Pericardium fibroblast (primary cell): Measurements from ENCODE around the genes SERF1B and MRPS27.

DNA sequence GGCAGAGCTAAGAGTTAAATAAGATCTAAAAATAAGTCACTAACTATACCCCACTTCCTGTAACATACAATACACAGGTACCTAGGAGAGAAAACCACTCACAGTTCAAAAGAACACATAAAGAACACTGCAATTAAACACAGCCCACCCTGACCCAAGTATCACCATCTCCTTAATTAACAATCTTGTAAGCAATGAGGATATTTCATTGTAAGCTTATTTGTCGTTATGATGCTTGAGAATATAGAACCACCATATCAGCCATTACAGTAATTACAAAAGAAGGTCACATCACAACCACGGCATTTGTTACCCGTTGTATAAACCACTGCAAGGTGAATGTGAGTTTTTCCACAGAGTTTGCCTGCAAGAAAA, 382.1 kb upstream of the SLC30A5 start:
- RAMPAGE, long total RNA, result no peak

GRCh38 chr5:68759420-68760046, 334.3 kb upstream of the SLC30A5 start:
- RAMPAGE, long total RNA, result no peak

DNA sequence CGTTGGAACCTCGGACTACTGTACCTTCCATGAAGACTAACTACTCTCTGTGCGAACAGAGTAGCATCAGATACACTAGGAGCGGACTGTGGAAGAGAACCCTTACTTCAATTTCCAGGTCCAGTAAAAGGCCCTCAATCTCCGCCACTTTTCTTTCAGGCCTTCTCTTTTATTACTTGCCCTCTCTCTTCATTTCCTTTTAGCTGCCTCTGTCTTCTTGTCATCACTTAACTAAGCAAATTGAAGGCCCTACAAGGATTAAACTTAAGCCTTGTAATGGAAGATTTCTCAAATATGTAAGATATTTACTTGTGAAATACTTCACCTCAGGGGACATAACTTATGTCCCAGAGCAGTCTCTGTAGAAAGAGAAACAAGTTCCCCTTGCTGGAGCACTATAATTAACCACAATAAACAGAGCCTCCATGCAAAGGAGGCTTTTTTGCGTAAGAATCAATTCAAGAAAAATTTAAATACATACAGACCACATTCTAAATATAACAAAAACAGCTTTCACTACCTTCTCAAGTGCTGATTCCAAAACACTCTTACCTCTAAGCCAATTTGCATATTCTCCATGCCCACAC, 30.8 kb upstream of the CCNB1 start:
- RAMPAGE, long total RNA, result no peak

GRCh38 chr5:69419933-69420636, 5.2 kb downstream of the MARVELD2 start:
- RAMPAGE, long total RNA, result no peak

DNA sequence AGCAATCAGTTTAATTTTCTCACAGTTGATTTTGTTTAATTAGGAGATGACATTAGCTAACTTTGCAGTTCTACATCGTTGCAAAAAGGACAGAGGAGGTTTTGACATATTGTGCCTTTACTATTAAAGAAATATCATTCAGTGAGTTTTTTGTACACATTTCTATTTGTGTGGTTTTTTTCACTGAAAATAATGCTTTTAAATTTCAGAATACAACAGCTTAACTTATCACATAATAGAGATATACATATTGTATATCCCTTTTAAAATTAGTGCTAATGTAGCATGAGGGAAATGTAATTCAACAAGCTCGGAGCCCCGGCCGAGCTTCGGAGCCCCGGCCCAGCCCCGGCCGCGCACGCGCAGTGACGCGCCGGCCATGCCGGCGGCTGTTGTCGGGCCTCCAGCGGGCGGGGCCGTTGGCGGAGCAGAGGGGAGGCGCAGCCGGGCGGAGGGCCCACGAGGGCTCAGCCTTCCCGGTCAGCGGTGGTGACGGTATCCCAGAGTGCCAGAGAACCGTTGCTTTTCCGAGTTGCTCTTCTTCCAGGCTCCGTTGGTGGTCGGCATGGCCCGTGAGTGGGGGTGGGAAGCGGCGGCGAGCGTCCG, at the start of gene SERF1B:
Gene SERF1B (plus strand): TSS at position 365 of the 606 bp plus-strand sequence.
- RAMPAGE, long total RNA, result no peak

DNA sequence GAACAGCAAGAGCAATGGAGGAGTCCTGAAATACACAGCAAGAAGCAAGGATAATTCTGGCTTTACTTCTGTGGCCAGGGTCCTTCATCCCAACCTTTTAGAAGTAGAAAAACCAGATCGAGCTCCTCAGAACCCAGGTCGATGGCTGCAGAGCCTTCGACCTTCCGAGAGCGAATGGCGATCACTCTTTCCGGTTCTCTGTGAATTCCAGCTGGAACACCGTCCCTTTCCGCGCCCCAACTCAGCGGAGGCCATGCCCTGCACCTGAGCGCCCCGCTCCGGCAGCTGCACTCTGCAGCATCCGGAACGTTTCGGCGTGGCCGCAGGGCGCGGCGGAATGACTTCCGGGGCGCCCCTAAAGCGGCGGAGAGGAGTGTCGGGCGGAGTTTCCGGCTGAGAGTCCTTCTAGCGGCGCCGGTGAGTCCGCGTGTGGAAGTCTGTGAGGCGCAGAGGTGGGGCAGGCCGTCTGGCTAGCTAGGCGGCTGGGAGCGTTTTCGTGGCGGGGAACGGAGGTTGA, 365.6 kb downstream of the SMN2 start:
- RAMPAGE, long total RNA, result no peak

GRCh38 chr5:71510277-71511328, 55.2 kb downstream of the BDP1 start:
- RAMPAGE, long total RNA, result no peak

GRCh38 chr5:71744014-71744466, 25.0 kb downstream of the CARTPT start:
- RAMPAGE, long total RNA, result no peak

- RAMPAGE, long total RNA, result no peak
Observed at GRCh38 chr5:71748321-71748887, 29.3 kb downstream of the CARTPT start.

DNA sequence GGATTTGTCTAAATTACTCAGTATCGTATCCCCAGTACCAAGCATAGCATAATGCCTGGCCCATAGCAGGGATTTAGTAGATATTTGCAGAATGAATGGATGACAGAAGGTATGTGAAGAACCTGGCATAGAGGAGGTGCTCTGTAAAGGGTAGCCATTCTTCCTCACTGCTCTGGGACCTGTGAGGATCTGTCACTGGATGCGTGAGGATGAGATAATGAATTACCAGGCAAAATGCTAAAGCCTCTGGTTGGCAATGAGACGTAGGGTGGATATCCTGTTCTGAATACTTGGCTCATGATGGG, 172.6 kb downstream of the CARTPT start:
- RAMPAGE, long total RNA, result no peak

- RAMPAGE, long total RNA, result no peak
Observed at GRCh38 chr5:72107896-72108491, 719 bp downstream of the MAP1B start.

DNA sequence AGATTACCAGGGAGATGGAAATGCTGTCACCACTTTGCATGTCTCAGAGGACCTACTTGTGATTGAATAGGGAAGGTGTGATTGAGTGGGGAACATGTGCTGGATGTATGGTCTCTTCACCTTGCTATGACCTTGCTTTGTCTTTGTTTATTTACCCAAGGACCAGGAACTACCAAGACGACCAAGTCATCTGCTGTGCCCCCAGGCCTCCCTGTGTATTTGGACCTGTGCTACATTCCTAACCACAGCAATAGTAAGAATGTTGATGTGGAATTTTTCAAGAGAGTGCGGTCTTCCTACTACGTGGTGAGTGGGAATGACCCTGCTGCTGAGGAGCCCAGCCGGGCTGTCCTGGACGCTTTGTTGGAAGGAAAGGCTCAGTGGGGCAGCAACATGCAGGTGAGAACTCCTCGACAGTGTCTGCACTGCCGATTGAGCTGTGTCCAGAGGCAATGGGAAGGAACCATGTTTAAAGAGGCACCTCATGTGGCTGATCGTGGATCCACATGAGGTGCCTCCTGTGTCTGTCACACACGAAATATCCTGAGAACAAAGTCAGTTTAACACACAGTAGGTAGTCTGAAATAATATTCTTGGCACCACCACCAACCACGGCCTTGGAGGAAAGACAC, 96.2 kb downstream of the MAP1B start:
- RAMPAGE, long total RNA, result no peak

- RAMPAGE, long total RNA, result no peak
Observed at GRCh38 chr5:72248251-72248916, 71.7 kb downstream of the MRPS27 start.

- RAMPAGE, long total RNA, result start-site peak on the minus strand at chr5:72320227-72320255, 98 and 75 reads in 2 replicates
Observed at GRCh38 chr5:72319564-72320482, at the start of gene MRPS27. MRPS27 (minus strand) TSS chr5:72320240.

- RAMPAGE, long total RNA, result no peak
Observed at GRCh38 chr5:72901479-72902193, 54.2 kb upstream of the FCHO2 start.

- RAMPAGE, long total RNA, result no peak
Observed at GRCh38 chr5:73282312-73283033, 109.5 kb downstream of the TMEM174 start.

- RAMPAGE, long total RNA, result no peak
Observed at GRCh38 chr5:73436799-73437995, 11.4 kb downstream of the FOXD1 start.

GRCh38 chr5:73502048-73502434, 3.8 kb downstream of the BTF3 start:
- RAMPAGE, long total RNA, result no peak

DNA sequence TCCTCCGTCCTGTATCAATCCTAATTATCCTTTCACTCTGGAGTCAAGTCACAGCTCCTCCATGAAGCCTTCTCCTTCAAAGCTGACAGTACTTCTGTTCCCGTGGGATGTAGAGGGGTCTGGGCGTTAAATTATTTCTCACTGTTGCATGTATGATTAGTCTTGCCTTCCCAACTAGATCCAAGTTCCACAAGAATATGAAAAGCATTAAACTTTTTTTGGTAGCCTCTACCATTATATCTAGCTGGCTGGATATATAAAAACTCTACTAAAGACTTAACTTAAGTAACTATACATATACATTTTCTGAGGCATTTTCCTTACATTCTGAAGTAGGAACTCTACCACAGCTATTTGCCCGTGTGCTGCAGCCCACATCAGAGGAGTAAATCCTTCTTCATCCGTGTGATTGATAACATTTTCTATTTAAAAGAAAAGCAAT, 10.3 kb downstream of the ANKRA2 start:
- RAMPAGE, long total RNA, result no peak

DNA sequence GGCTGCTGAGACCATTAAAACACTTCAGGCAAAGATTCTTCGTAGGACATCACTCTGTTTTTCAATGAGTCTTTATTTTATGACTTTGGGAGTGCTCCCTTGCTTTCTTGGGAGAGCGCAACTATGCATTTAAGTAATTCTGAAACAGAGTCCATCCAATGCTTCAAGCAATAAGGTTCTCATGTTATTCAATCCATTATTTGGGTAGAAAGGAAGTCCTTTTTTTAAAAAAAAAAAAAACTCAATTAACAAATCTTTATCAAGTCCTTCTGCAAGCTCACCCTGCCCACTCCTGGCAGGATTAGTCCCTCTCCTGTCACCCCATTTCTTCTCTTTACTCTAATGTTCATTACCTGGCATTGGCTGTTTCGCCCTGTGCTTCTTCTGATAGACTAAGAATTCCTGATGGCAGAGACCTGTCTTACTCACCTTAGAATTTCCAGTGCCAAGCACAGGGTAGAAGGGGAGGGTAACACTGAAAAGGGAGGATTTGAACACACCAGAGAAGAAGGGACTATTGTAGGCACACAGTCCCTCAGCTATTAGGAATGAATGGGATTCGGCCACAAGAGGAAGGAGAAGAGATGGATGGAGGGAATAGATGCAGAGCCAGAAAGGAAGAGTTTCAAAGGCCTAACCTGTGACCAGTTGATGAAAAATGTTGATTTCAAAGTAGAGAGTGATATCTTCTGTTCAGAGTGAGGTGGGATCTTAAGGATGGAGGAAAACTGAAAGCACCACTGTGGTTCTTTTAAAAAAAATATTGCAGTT, 32.1 kb downstream of the ARHGEF28 start:
- RAMPAGE, long total RNA, result no peak